ENCODE results near the genes SLC39A6 and FHOD3.

GRCh38 chr18:36021993-36023391, 44.9 kb downstream of the RPRD1A start:
- RAMPAGE, long total RNA, result no peak
- RRBS, result no CpG with 5 or more reads among the region's 11 CpGs

GRCh38 chr18:36126294-36127280, 2.6 kb downstream of the SLC39A6 start:
- RAMPAGE, long total RNA, result no peak
- RRBS, result no CpG with 5 or more reads among the region's 14 CpGs

DNA sequence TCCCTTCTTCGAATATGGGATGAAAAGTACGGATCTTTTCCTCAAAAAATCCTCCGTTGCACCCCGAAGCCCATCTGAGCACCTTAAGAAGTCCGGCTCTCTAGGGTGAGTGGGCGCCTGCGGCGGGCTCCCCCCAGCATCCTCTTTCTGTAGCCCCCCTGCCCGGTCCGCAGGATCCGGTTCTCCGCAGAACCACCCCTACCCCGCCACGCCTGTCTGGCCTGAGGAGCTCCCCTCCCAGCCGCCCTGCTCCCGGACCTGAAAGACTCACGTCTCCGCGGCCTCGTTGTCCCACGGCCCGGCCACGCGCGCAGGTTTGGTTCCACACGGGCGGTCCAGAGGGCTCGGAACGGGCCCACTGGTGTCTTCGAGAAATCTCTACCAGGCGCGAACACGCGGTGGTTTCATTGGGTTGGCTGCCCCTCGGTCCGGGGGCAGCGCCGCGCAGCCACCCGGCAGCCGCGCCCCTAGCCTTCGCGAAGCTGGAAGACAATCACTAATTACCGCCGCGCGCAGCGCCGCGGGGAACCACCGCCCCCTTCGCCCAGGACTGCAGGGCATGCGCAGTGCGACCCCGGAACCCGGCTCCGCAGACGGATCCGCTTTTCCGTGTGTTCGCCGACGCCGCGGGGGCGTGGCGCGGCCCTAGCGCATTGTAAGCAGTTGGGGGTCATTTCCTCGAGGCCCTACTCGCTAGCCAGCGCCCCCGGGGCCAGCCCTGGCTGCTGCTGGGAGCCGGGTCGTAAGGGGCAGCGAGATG, at the start of gene SLC39A6:
Gene SLC39A6, minus strand, starts transcription at position 498 of the 760 bp plus-strand sequence.
- RAMPAGE, long total RNA, result start-site peak on the minus strand centred at position 465 of the sequence, 164 bp wide, 2,301 and 1,314 reads in 2 replicates
- RRBS, result 2% methylated on average over 20 of the region's 77 CpGs

DNA sequence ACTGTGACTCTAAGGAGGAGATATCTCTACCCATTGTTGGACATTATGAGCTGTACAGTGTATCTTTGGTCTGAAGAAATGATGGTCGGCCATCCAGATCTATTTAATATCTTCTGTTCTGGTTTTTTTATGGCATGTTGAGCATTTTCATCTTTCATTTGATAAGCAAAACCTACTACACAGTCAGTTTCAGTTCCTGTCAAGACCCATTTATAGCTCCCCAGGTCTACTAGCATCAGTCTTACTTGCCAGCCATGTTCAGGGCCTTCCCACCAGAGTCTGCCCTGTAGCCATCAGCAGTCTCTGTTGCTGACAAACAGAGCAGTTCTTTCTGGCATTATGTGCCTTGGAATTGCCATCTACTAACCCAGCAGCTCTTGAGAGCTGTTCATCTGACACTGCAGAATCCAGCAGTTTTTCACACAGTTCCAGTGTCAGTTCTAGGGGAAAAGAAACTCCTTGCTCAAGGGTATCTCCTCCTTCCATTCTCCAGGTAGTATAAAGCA, 20.2 kb downstream of the ELP2 start:
- RAMPAGE, long total RNA, result no peak
- RRBS, result no CpG with 5 or more reads among the region's 1 CpG

DNA sequence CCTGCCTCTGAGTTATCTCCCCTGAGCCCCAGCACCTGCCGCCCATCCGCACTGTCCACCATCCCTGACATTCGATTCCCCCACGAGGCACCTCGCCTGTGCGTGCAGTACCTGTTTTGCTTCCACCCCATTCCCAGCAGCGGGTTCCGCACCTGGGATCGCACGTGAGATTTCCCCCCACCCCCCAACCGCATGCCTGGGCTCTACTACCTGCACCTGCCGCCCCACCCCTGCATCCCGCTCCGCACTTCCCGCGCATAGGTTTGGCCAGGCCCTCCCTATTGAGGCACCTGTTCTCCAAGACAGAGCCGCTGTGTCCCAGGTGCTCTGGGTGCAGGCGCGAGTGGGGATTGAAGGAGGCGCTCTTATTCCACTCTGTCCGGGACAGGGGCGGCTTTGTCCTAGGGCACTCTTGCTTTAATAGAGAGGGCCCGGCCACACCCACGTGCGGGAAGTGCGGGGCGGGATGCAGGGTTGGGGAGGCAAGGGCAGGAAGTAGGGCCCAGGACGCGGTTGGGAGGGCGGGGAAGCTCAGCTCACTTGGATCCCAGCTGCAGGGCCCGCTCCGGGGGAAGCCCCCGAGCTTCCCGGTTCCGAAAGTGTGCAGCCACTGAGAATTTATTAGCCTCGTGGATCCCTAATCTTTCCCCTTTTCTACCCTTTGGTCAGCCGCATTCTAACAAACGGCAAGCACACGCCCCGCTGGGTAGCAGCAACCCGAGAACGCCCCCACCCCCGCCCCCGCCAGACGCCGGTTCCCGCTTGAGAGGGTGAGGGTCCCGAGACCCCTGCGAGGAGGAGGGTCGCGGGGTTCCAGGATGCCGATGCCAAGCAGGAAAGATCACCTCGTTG, 681 bp upstream of the MOCOS start:
- RAMPAGE, long total RNA, result no peak
- RRBS, result 2% methylated on average over 7 of the region's 53 CpGs

DNA sequence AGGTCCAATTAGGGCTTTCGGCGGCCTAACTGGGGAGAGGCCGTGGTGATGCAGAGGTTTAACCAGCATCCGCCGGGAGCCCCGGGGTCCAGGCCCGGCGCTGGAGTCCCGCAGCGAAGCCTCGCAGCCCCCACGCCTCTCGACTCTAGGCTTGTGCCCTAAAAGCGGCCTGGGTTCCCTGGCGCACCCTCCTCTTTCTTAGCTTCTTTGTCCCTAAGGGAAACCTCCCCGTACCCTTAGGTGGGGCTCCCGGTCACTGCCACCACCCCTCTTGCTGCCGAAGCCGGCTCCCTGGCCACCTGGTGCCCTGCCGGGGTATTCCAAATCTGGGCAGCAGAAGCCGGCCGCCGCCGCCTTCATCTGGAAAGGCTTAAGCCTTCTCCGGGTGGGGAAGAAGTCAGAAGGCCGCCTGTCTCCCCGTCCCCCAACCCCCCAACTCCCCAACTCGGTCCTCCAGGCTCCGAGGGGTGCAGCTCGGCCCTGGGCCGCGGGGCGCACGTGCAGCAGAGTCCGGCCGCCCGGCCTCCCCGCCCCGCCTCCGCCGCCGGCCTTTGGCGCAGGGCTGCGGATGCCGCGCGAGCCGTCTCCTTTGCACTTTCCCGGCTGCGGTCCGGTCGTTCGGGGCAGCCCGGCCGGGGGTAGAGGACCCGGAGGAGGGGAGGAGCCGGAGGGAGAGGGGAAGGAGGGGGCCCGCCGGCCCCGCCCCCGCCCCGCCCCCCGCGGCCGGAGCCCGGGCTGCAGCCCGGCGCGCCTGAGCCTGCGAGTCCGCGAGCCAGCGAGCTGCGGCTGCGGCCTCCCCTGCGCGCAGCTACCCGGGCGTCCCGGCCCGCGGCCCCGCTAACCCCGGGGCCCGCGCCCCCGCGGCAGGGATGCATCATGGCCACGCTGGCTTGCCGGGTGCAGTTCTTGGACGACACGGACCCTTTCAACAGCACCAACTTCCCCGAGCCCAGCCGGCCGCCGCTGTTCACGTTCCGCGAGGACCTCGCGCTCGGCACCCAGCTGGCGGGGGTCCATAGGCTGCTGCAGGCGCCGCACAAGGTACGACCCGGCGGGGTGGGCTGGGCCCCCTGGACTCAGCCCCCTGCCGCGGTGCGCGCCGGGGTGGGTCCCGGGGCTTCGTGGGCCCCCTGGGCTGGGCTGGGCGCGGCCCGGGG, at the start of gene FHOD3:
Gene FHOD3, plus strand, starts transcription at position 754 of the 1,157 bp plus-strand sequence.
- RAMPAGE, long total RNA, result no peak
- RRBS, result 2% methylated on average over 56 of the region's 118 CpGs

- RAMPAGE, long total RNA, result no peak
- RRBS, result no CpG with 5 or more reads among the region's 10 CpGs
Measured at GRCh38 chr18:36348826-36349368, 51.4 kb downstream of the FHOD3 start.

DNA sequence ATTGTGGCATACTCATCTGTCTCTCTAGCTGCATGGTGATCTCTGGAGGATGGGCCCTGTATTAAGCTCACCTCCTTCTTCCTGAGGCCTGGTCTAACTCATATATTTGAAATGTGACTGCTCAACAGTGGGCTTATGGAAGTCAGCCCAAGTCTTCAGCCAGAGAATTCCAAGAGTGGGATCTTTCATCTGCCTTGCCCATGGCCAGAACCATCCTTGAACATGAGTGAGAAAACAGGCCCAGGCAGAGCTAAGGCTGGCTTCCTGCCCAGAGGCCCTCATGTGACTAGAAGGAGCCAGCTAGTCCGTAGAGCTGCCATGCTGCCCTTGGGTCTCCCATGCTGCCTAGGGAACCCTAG, 203.5 kb downstream of the FHOD3 start:
- RAMPAGE, long total RNA, result no peak
- RRBS, result no CpG with 5 or more reads among the region's 1 CpG

DNA sequence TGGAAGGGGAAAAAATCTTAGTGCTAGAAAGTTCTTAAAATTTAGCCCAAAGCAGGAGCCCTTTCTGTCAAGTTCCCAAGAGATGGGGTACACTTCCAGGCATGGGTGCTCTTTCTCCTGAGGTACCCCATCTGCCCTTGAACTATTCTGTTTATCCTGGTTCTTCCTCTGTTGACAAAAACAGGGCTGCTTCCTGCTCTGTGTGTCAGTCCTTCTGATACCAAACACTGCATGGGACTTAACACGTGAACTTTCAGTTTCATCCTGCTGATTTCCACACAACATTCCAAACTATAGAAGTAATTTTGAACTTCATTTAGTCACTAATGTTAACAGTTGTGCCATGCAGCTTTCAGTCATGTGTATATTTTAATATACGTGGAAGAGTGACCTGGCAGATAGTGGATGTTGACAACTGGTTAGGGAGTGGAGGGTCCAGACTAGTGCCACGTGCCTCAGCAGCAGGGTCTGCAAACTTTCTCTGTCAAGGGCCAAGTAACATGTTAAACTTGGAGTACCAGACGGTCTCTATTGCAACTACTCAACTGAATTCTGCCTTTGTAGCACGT, 200.0 kb downstream of the TPGS2 start:
- RAMPAGE, long total RNA, result no peak
- RRBS, result no CpG with 5 or more reads among the region's 5 CpGs

DNA sequence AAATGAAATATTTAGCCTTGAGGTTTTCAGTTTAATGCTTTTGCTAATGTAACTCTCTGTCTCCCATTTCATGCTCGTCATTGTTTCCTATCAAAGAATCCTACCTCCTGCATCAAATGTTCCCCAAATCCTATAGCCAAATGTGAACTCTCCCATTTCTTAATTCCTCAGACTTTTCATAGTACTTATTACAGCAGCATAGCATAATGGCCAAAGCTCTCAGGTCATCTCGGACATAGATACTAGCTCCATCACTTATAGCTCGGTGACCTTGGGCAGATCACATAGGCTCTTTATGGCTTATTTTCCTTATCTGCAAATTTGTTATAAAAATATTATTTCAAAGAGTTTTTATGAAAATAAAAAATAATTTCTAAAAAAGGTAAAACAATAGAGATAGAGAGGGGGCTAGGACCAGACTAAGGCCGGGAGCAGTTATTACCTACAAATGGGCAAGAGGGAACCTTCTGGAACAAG, 341.6 kb downstream of the KIAA1328 start:
- RAMPAGE, long total RNA, result no peak
- RRBS, result no CpG with 5 or more reads among the region's 4 CpGs

GRCh38 chr18:41695443-41695991, 259.5 kb upstream of the PIK3C3 start:
- RAMPAGE, long total RNA, result no peak

GRCh38 chr18:44750393-44751308, 70.0 kb downstream of the SETBP1 start:
- RAMPAGE, long total RNA, result no peak
- RRBS, result no CpG with 5 or more reads among the region's 4 CpGs

- RAMPAGE, long total RNA, result no peak
- RRBS, result no CpG with 5 or more reads among the region's 9 CpGs
Measured at GRCh38 chr18:44779020-44779717, 98.5 kb downstream of the SETBP1 start.

DNA sequence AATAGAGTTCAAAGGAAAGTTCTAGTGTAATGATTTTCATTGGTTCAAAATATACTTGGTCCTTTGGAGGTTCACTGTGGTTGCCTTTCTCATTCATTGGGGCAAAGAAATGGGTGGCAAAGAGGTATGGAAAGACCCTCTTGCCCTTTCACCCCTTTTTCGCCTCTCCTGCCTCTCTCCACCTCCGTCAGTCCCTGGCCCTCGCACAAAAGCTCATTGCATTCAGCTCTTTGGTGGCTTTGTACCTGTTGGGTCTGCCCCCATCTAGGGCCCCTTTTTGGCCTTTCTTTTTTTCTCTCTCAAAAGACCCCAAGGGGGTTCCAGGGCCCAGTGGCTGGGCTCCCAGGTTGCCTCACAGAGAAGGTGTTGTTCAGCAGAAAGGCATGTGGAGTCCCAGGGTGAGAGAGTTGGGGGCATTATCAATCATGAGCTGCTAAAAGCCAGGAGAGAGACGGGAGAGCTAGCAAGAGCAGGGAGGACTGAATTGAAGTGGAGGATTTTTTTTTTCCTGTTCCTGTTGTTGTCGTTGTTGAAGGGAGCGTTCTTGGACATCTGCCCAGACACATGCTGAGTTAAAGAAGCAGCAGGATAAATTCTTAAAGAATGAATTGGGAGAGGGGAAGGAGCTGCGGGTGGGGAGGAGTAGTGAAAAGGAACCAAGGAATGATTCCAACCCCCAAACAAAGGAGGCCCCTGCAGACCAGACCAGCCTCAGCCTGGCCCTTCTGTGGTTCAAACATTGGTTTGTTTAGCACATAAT, 145.6 kb downstream of the SETBP1 start:
- RAMPAGE, long total RNA, result no peak
- RRBS, result no CpG with 5 or more reads among the region's 7 CpGs

DNA sequence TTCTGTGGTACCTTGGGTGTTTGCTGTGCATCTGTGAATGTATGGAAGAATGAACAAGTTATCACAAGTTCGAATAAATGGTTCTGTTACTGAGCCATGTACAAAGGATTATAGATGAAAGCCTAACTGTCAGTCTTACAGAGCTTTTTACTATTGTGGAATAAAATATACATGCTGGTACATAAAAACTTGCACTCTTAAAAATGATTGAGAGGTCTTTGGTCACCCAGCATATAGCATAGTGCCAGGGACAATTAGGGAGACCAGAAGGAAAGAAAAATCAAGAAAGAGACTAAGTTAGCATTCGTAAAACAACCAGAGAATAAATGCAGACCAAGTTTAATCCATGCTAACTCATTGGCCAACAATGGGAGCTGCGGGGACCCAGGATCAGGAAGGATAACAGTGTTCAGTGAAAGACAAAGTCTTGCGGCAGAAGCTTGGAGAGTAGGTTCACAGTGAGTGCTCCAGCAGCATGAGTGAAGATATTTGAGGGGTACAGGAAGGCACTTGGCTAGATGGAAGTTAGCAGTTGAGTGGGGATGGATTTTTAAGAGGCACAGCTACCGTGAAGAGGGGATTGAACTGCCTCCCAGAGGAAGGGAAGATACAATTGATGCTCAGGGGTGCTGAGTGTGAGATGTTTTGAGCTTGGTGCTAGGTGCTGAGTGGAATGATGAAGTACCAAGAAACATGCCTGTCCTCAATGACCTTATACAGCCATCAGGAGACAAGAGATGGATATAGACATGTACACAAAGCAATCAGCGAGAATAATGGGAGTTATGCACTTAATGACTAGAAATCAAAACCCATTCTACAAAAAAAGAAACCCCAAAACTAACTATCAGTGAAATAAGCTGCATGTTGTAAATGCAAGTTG, 281.4 kb downstream of the SETBP1 start:
- RAMPAGE, long total RNA, result no peak
- RRBS, result no CpG with 5 or more reads among the region's 6 CpGs

DNA sequence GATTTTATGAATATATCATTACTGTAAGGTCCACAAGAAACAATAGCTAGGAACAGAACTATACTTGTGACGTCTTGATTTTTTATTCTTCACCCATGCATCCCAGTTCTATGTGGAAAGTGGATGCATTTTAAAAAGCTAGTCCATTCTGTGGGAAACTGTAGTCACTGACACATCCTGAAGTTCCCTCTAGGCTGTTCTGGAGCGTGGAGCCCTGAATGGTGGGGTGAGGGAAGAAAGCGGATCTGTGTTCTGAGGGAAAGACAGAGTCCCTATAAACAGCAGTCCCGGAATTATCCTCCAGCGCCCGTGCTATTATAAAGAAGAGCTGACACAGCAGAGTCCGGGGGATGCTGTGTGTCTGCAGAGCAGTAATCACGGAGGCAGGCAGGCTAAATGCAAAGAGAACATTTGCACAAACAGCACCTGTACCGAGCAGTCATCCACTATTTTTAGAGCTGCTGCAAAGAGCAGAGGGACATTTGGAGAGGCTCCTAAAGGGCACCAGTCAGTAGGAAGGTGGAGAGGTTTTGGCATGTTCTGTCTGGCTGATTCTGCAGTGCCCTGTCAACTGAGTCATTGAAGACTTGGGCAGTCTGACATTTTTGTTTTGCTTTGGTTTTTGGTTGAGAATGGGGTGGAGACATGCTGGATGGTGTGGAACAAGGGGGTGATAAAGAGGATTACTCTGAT, 293.8 kb upstream of the SLC14A2 start:
- RAMPAGE, long total RNA, result no peak
- RRBS, result 49% methylated on average over 3 of the region's 9 CpGs

GRCh38 chr18:45688180-45688450, 35.9 kb upstream of the SLC14A1 start:
- RAMPAGE, long total RNA, result no peak
- RRBS, result no CpG with 5 or more reads among the region's 4 CpGs

GRCh38 chr18:45782653-45783011, 42.8 kb upstream of the SIGLEC15 start:
- RAMPAGE, long total RNA, result no peak
- RRBS, result no CpG with 5 or more reads among the region's 1 CpG

DNA sequence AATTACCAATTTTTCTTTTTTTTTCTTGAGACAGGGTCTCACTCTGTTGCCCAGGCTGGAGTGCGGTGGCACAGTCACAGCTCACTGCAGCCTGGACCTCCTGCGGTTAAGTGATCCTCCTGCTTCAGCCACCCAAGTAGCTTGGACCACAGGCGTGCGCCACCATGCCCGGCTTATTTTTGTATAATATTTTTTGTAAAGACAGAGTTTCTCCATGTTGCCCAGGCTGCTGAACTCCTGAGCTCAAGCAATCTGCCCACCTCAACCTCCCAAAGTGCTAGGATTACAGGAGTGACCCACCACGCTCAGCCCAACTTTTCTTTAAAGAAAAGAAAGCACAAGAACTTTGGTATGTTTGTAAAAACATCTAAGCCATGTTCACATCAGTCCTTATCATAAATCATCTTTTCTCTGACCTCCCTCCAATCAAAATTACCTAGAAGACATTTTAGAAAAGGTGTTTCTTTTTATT, 70.6 kb downstream of the EPG5 start:
- RAMPAGE, long total RNA, result no peak
- RRBS, result no CpG with 5 or more reads among the region's 6 CpGs

DNA sequence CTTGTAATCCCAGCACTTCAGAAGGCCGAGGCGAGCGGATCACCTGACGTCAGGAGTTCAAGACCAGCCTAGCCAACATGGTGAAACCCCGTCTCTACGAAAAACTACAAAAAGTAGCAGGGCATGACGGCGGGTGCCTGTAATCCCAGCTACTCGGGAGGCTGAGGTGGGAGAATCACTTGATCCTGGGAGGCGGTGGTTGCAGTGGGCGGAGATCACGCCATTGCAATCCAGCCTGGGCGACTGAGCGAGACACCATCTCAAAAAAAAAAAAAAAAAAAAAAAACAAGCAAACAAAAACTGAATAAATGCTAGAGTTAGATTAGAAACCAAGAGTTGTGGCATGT, 1.4 kb downstream of the ATP5F1A start:
- RAMPAGE, long total RNA, result no peak
- RRBS, result no CpG with 5 or more reads among the region's 14 CpGs

Measured in cardiac muscle cell (in vitro differentiated cells and primary cell).